A375 (cell line): ENCODE measurements around a stretch of chr10.

GRCh38 chr10:74011569-74012361 lies 13.8 kb downstream of the VCL start:
- RAMPAGE, long total RNA = no peak

- RAMPAGE, long total RNA = no peak
Measured at GRCh38 chr10:74587465-74587792, 239.0 kb upstream of the KAT6B start.

DNA sequence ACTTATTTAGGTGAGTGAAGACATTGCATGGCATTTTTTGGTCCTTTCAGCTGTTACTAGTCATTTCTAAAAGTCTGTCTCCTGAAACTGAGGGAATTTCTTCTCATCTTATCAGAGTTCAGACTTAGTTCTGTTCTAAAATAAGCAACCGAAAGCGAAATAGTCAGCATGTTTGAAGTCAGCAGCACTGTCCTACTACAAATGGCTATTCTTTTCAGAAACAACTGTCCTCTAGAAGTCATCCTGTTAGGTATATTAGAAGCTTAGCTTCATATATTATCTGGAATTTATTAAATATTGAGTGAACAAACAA lies 227.5 kb upstream of the KAT6B start:
- RAMPAGE, long total RNA = no peak

DNA sequence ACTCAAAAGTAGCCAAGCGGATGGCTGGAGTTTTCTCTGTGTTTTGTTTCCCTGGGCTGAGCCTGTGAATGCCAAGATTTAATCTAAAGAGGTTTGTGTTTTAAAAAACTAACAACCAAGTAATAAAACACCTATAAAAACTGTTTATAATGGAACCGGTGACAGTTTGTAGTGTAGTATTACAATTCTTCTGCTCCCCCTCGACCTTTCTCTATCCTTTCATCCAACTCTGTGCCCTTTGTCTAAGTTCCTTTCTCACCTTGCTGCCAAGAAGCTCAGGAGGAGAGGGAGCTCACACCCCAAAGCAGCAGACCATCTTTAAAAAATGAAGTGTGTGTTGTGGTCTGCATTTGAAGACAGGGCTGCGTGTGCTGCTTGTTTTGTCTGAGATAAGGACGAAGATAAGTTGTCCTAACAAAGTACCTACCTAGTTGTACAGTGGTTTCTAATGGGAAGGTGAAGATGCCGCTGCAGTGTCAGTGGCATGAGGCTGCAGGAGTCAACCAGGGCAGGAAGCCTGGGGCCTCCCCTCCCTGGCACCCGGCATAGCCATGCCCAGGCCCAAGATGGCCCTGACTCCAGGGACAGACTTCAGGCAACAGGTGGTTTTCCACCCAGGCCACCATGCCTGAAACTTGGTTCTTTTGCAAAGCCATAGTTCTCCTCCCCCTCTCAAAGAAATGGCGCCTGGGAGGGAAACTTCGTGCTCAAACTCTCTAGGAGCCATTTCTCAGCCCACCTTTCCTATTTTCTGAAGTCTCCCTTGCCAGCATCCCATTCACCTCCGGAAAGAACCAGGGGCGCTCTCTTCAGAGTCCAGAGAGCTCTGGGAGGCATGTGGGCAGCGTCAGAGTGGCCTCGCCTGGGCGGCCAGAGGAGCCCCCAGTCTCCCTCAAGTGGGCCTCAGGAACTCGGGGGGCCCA lies 2.3 kb upstream of the KAT6B start:
- RAMPAGE, long total RNA = no peak

GRCh38 chr10:74854015-74854613 lies 27.7 kb downstream of the KAT6B start:
- RAMPAGE, long total RNA = no peak

DNA sequence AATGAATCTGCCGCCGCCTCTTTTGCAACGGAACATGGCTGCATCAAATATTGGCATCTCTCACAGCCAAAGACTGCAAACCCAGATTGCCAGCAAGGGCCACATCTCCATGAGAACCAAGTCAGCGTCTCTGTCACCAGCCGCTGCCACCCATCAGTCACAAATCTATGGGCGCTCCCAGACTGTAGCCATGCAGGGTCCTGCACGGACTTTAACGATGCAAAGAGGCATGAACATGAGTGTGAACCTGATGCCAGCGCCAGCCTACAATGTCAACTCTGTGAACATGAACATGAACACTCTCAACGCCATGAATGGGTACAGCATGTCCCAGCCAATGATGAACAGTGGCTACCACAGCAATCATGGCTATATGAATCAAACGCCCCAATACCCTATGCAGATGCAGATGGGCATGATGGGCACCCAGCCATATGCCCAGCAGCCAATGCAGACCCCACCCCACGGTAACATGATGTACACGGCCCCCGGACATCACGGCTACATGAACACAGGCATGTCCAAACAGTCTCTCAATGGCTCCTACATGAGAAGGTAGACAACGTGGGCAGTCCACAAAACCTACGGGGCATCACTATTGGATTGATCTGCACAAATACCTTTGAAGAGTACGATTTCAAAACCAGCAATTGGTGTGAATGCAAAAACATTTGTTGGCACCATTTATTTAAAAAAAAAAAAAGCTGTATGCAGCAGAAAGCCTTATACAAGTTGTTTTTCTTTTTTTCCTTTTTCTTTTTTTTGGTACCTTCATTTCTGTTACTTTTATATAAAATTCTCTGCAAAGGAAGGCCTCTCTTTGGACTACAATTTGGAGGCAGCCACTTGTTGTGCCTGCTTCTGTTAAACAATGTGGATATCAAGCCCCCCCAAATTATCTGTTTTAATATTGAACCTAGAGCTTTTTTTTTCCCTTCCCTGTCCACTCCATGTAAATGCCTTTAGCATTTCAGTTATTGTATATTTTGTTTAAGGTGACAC lies 42.7 kb downstream of the DUSP29 start:
- RAMPAGE, long total RNA = no peak

- RAMPAGE, long total RNA = no peak
Measured at GRCh38 chr10:75034047-75034507, 39.4 kb downstream of the DUSP29 start.

- RAMPAGE, long total RNA = no peak
Measured at GRCh38 chr10:75156753-75157708, 45.6 kb downstream of the SAMD8 start.

- RAMPAGE, long total RNA = no peak
Measured at GRCh38 chr10:75233913-75234491, 1.8 kb downstream of the COMTD1 start.

DNA sequence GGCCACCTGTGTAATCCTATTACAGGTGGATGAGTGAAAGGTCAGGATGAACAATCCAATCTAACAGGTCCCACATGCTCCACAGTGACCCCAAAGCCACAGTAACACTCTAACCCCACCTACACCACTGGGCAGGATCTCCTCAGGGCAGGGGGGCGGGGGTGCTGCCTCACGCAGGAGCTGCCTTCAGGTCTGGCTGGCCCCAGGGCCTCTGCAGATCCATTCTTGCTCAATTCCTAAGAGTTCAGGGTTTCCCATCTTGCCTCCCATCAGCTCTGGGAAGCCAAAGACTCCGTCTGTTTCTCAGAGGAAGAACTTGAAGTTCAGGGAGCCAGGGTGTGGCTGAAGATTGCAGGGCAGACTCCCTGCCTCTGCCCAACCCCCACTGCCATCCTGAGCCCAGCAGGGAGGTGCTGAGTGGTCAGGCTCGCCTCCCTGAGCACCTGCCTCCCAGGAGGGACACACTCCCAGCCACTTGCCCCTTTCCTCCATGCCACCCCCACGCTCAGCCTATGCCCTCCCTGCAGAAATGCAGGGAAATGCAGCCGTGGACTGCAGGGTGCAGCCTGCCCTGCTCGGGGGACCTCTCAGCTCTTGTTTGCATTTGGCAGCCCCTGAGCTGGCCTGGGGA lies 9.8 kb upstream of the COMTD1 start:
- RAMPAGE, long total RNA = no peak

DNA sequence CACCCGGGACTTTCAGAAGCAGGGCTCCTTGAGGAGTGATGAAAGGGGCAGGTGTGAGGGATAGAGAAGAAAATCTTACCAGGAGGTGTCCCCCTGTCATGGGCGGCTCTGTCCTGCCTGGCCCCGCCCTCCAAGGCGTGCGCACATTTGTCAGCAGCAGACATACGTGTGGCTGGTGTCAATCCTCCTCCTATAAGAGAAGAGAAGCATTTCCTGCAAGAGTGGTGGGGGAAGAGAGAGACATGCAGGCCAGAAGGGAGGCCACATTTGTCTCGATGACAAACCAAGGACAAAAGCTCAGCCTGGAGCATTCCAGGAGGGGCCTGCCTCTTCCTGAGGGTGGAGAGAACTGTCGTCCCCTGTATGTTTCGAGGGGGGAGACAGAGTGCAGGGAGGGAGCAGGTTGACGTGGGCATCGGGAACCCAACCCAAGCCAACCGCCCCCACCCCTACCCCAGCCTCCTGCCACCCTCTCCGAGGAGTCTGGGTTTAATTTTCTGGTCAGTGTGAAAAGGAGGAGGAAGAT lies 47.5 kb upstream of the COMTD1 start:
- RAMPAGE, long total RNA = no peak

GRCh38 chr10:75639186-75639989 lies 208.0 kb downstream of the LRMDA start:
- RAMPAGE, long total RNA = no peak

GRCh38 chr10:75712164-75712570 lies 280.7 kb downstream of the LRMDA start:
- RAMPAGE, long total RNA = no peak

- RAMPAGE, long total RNA = no peak
Measured at GRCh38 chr10:76137443-76138041, 706.1 kb downstream of the LRMDA start.

GRCh38 chr10:77409971-77410249 lies 227.7 kb downstream of the KCNMA1 start:
- RAMPAGE, long total RNA = no peak

DNA sequence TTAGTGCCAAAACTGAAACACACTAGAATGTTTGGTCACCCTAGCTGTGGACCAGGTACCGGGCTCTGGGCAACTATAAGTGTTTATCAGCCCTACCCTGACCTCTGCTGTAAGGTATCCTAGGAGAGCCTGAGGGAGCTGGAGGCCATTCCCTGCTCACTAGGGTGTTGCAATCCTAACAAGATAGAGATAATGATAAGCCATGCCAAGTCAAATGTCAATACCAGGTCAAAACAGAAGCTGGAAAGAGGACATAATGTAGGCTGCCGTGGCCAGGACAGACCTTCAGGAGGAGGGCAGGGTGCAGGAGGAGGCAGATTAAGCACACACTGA lies 151.7 kb downstream of the KCNMA1 start:
- RAMPAGE, long total RNA = no peak

DNA sequence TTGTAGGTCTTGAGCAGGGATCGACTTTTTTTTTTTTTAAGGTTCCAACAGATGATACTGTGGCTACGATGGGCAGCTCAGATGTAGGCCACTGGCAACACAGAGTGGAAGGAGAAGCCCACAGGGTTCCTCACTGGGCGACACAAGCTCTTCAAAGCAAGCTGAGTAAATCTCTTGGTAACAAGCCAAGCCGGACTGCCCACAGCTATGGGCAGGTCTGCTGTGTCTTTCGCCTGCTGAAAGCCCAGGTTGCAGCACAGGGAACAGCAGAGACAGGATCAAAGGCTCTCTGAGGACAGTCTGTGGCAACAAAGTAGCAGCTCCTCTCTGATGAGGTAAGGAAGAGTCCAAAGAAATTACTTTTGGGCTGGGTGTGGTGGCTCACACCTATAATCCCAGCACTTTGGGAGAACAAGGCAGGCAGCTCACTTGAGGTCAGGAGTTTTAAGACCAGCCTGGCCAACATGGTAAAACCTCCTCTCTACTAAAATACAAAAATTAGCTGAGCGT lies 83.6 kb downstream of the KCNMA1 start:
- RAMPAGE, long total RNA = no peak

GRCh38 chr10:77593762-77595107 lies 43.4 kb downstream of the KCNMA1 start:
- RAMPAGE, long total RNA = no peak

GRCh38 chr10:77635333-77635828 lies 2.2 kb downstream of the KCNMA1 start:
- RAMPAGE, long total RNA = no peak

DNA sequence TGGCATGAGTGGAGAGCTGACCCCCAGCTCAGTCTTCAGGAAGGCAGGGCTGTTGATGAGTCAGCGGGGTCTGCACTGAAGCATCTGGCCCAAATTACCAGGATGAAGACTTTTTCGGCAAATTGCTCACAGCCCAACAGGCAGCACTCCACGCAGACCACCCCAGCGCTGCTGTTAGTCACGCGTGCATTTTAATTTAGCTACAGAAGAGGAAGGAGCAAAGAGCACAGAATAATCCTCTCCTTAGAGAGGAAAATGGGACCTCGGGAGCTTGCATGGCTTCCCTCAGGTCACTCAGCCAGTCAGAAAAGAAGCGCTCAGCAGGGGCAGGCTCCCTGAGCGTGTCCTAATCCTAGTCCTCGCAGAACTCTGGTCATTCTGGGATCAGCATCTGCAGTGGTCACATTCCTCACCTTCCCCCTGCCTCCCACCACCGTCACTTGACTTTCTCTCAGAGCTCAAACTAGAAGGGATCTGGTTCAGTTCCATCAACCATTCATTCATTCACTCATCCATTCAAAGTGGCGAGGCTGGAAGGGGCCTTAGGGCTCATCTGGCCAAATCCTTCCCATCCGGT lies 76.4 kb upstream of the KCNMA1 start:
- RAMPAGE, long total RNA = no peak